Vein endothelial cell (primary cell): Measurements from ENCODE around the genes RRH, PITX2 and AP1AR.

DNA sequence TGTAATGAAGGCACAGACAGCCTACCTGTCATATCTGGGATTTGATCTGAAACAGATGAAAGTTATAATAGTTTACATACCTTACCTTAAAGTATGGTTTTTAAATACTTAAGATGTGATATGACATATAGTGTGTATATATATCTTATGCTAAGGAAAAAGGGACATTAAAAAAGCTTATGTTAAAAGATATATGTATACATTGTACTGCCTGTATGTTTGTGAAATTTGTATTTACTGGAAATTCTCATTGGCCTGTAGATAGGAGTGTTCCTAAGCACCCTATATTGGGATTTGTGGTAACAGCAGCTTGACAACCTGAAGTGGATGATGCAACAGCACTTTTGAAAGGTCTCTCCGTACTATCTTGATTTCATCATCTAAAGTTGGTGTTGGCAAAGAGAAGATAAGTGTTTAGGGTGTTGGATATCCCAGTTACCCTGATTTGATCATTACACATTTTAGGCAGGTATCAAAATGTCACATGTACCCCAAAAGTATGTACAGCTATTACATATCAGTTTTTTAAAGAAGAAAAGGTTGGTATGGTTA lies 10.2 kb downstream of the HADH start:
- CAGE, long polyA plus RNA = no peak

GRCh38 chr4:108034618-108034990 lies 44.9 kb downstream of the HADH start:
- CAGE, long polyA plus RNA = no peak

DNA sequence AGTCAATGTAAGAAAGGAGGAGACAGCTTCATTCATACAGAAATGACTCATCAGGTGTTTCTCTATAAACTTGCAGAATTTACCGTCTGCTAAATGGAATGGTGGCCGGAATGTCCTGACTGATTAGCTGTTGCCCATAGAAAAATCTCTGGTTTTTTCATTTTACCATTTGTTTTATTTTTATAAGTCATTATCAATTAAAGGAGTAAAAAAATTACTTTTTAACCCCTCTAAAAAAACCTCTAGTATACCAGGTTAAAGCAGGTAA lies 115.1 kb upstream of the ETNPPL start:
- CAGE, long polyA plus RNA = no peak

- CAGE, long polyA plus RNA = no peak
Measured at GRCh38 chr4:109462793-109463713, 29.4 kb downstream of the SEC24B start.

GRCh38 chr4:109648157-109648936 lies 54.9 kb downstream of the CASP6 start:
- CAGE, long polyA plus RNA = no peak

- CAGE, long polyA plus RNA = no peak
Measured at GRCh38 chr4:109827811-109828168, at the start of gene RRH. RRH (plus strand) TSS chr4:109827972.

DNA sequence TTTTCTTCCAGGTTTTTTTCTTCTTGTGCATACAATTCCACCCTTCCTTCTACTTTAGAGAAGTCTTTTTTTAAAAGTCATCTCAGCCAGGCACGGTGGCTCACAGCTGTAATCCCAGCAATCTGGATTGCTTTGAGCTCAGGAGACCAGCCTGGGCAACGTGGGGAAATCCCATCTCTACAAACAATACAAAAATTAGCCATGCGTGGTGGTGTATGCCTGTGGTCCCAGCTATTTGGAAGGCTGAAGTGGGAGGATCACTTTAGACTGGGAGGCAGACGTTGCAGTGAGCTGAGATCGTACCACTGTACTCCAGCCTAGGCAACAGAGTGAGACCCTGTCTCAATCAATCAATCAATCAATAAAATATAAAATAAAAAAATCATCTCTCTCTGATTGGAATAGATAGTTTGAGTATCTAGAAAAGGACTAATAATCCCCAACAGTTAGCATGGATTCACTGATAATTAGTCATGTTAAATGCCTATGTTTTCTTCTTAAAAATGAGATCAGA lies 14.7 kb downstream of the ELOVL6 start:
- CAGE, long polyA plus RNA = no peak

DNA sequence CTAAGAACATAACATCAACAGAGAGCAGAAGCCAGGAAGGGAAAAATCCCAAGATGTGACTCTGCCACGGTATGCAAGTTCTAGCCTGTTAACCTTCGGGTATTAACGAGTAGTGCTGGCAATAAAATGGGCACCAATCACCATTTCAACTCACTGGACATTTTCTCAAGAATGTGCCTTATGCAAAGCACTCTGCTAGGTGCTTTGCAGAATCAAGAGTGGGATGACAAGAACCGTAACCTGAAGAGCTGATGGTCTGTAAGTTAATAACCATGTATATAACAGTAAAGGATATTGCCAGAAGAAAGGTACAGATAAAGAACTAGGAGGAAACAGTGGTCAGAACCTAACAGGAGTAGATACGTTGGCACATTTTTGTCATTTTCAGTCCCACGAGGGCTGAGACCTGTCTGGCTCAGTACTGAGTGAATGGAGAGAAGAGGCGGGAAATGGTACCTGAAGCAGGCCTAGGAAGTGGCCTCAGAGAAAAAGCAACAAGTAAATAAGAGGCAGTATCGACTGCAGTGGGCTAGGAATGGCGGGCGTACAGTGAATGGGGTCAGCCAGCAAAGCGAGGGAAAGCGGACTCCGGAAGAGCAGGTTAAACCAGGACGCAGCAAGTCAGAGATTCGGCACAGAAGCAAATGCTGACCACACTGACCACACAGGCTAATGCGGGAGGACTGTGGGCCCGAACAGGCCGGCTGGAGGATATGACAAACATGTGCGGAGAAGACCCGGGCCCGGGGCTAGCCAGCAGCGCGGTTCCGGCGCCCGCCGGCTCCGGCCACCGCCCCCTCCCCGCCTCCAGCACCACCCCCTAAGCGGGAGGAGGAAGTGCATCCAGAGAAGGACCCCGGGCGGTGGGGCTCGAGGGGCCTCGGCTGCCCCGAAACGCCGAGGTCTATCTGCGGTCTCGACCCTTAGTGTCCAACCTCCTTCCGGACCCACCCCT lies 2.5 kb downstream of the ELOVL6 start:
- CAGE, long polyA plus RNA = no peak

DNA sequence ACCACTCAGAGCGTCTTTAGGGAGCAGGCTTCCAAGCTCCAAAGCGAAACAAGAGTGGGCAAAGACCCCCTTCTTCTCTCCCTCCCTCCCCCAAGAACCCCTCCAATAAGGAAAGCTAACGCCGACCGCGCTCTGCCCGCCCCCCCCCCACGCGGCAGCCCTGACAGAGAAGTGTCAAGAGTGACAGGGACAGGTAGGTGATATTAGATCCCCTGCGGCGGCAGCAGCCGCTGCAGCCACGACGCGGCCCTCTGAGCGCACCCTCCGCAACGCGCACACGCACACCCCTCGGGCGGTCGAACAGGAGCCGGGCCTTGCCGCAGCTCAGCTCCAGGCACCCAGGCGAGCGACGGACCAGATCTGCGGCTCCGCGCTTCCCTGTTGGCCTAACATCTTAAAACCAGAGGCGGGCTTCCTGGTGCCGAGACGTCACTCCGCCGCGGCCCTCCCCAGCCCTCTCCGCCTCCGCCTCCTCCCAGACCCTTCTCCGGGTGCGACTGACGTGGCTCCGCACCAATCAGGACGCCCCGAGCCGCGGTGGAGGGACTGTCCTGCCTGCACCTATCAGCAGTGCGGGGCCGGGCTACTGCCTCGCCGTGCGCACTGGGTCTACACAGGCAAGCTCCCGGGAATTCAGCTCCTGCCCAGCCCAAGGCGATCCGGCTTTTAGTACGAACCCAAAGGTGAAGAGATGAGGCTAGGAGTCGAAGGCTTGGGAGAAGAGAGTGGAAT lies at the start of gene PITX2:
Gene PITX2, minus strand, starts transcription at position 370 of the 732 bp plus-strand sequence.
- CAGE, long polyA plus RNA = no peak

DNA sequence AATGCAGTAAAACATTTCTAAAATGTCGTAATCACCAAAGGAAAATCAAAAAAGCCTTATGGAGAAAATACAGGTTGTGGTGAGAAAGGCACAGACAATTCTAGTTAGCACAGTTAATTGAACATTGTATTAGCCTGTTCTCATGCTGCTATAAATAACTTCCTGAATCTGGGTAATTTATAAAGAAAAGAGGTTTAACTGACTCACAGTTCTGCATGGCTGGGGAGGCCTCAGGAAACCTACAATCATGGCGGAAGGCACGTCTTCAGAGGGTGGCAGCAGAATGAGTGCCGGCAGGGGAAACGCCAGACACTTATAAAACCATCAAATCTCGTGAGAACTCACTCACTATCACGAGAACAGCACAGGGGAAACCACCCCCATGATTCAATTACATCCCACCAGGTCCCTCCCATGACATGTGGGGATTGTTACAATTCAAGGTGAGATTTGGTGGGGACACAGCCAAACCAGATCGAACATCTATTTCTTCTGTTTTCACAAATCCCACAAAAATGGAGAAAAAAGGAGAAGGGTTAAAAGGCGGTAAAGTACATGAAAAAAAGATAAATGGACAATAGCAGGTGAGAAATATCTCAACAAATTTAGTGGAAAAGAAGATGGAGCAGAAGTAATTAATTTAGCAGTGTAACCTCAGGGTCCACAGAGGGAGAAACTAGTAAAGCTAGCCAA lies 33.1 kb upstream of the FAM241A start:
- CAGE, long polyA plus RNA = no peak

DNA sequence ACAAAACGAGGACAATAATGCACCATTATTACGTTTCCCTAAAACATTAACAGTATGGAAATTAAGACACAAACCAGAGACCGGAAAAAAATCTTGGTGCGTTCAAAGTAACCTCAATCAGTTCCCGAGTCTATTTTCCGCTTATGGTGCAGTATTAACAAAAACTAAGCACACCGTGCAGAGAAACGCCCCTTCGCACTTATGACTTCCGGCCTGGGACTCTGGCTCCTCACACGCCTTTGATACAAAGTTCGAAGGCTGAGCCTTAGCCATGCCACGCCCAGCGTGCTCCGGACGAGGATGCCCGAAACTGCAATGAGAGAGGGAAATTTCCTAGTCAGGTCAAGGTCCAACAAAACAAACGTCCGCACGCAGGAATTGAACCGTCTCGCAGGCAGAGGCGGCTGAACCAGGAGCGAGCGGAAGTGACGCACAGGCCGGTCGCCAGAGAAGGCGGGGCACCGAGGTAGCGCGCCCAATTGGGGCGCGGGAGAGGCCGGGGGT lies 352 bp upstream of the AP1AR start:
- CAGE, long polyA plus RNA = no peak

DNA sequence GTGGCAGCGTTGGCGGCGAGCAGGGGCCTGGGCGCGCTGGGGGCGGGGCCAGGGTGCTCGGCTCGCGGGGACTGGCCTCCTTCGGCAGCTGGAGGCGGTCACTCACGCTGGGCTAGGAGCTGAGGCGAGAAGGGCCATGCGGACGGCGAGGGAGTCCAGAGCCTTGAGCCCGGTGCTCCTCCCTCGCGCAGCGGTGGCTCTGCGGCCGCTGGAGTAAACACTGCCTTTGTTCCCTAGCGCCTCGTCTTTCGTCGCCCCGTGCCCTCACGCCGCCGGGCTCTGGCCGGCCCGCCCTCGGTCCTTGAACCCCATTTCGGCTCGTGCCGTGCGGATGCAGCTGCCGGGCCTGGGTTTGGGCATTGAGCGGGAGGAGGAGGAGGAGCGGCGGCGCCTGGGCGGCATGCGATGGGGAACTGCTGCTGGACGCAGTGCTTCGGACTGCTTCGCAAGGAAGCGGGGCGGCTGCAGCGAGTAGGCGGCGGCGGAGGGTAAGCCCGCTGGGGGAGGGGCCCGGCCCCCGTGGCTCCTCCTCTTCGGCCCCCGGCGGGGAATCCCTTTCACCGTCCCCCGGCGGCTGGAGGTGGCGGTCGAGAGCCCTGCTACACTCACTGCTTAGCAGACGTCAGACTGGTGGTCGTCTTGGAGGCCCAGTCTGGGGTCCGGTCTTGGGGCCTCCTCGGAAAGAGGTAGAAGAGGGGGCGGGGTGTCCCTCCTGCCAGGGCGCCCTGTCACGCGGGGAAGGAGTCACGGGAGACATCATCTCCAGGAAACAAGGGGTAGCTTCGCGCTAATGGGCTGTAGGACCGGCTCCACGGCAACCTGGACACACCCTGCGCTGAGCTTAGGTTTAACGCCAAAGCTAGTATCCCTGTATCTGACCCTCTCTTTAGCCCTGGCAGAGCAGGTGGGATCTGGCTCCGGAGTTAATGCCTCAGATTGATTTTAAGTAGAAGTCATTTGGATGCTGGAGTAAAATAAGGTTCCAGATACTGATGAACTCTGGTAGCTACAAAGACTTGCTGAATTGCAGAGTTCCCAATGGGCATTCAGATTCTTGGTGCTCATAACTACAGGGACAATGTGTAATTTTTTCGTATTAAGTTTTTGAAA lies at the start of gene AP1AR:
Gene AP1AR, plus strand, starts transcription at position 101 of the 1,110 bp plus-strand sequence.
- CAGE, long polyA plus RNA = no peak

DNA sequence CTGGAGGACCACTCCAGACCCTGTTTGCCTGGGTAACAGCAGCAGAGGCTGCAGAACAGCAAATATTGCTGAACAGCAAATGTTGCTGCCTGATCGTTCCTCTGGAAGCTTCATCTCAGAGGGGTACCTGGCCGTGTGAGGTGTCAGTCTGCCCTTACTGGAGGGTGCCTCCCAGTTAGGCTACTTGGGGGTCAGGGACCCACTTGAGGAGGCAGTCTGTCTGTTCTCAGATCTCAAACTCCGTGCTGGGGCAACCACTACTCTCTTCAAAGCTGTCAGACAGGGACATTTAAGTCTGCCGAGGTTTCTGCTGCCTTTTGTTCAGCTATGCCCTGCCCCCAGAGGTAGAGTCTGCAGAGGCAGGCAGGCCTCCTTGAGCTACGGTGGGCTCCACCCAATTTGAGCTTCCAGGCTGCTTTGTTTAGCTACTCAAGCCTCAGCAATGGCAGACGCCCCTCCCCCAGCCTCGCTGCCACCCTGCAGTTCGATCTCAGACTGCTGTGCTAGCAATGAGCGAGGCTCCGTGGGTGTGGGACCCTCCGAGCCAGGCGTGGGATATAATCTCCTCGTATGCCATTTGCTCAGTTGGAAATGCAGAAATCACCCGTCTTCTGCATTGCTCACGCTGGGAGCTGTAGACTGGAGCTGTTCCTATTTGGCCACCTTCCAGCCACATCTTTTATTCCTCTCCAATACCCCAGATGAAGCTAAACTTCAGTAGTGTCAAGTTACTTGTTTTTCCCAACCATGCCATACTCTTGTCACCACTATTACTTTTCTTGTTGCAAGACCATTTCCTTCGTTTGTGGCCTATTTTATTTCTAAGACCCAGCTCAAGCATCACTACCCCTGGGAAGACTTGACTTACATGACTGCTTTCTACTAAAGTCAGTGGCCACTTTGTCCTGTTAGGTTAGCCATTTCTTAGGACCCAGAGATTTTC lies 12.1 kb downstream of the ALPK1 start:
- CAGE, long polyA plus RNA = no peak

GRCh38 chr4:112398415-112399450 lies 101.6 kb downstream of the ALPK1 start:
- CAGE, long polyA plus RNA = no peak

GRCh38 chr4:112401138-112401737 lies 104.1 kb downstream of the ALPK1 start:
- CAGE, long polyA plus RNA = no peak

DNA sequence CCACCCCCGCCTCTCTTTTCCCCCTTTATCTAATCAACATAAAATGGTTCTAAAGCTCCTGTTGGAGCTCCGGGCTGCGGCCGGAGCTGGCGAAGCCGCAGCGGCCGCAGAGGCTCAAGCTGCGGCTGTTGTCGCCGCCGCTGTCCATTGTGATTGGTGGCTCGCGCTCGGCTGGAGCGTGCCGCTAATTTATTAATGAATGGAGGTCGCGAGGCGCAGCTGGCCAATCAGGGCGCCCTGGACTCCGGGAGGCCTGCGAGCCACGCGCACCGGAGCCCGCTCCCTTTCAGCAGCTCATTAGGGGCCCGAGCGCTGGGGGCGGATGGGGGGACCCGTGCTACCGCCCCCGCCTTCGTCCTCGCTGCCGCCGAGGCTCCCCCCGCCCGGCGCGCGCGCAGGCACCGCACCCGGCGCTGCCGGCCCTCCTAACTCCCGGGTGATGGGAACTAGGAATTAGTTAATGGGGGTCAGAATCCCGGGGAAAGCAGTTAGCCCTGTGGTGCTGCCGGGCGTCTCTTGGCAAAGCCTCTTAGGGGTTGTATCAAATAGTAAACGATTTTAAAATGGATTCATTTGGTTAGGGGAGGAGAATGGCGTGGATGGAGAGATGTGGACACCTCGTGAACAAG lies 546 bp upstream of the NEUROG2 start:
- CAGE, long polyA plus RNA = no peak

DNA sequence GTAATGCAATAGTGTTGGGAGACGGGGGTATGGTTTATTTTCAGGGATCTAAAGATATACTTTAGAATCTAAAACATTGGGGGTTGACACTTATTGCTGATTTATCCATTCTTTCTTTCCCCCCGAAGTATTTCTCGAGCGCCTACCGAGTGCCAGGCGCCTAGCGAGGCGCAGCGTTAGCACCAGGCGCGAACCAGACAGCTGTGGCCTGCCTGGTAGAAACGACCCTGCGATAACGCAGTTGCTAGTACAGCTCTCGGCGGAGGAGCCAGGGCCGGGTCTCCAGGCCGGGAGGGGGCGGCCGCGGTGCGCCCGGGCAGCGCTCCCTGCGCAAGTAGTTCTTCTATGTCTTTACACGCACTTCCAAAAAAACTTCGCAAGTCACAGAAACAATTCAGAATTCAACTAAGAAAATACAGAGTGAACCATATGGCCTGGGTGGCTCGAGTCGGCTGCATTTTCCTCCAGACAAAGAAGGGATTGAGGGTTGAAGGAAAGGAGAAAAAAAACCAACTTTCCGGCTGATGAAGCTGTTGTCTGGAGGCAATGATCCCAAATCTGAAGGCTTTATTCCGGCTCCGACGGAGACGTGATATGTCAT lies 7.0 kb upstream of the NEUROG2 start:
- CAGE, long polyA plus RNA = no peak

GRCh38 chr4:113052484-113053401 lies 3.3 kb downstream of the ANK2 start:
- CAGE, long polyA plus RNA = no peak

DNA sequence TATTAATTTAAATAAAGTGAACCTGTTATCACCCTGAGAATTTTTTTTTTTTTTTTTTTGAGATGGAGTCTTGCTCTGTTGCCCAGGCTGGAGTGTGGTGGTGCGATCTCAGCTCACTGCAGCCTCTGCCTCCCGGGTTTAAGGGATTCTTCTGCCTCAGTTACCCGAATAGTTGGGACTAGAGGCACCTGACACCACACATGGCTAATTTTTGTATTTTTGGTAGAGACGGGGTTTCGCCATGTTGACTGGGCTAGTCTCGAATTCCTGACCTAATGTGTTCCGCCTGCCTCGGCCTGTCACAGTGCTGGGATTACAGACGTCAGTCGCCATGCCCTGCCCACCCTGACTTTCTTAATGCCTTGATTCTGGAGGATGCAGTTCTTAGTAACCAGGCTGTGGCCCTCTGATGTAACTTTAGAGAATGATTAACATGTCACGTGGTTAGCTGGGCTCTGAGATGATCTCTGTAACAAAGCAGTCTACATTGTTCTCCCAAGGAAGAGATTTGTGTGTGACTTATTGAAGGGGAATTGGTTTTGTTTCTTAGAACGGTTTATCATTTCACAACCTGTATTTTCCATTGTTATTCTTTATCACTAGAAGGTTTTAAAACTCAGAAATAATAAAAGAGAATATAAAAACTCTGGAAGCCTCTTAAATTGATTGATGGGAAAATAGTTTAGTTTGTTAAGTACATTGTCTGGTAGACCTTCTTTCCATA lies 30.6 kb downstream of the ANK2 start:
- CAGE, long polyA plus RNA = no peak

DNA sequence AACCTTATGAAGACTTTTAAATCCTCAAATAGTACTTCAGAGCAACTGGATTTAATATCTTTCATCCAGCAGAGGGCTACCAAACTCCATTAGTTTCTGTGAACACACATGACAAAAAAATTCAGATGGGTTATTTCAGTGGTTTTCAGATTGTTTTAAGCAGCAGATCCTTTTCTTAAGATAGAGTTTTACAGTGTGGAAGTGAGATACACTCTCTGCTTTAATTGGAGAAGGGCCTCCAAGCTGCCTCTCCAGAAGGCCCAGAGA lies 56.7 kb downstream of the ANK2 start:
- CAGE, long polyA plus RNA = no peak